Measurements from ENCODE around the genes TMEM269, CFAP144 and DMAP1.

DNA sequence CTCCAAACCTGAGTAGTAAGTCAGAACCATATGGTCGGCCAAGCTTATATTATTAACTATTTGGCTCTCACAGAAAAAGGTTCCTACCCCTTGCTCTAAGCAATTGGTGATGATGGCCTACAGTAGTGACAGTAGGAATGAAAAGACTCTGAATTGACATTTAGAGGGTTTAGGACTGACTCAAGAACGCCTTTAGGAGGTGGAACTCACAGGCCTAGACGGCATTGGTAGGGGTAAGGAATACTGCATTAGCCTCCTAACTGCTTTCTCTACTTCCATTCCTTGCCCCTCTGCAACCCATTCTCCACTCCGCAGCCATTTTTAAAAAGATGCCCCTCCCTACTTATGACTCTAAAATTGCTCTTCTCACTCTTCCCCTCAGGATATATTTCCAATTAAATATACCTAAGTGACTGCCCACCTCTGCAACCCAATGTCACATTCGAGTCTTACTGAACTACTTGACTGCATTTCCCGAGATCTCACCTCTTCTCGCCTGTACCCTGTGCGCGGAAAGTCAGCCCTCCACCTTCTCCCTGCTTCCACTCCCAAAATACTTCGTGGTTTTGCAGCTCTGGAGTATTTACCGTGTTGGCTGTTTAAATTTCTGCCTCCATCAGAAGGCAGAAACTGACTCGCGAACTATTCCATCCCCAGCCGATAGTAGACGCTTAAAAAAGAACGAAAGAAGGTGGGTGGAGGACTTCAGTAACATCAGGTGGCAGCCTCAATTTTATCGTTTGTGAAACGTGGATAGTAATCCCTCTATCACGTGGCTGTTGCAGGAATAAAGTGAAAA lies 1.2 kb upstream of the YBX1 start:
- RRBS, 2 experiments: no CpG with 5 or more reads among the region's 19 CpGs
CAGE:
- cytosol, long polyA minus RNA: no peak
- cytosol, long polyA plus RNA: no peak
- long polyA plus RNA: no peak
- nucleus, long polyA minus RNA: no peak
- nucleus, long polyA plus RNA: no peak

- RRBS, 2 experiments: no CpG with 5 or more reads among the region's 16 CpGs
CAGE:
- cytosol, long polyA minus RNA: no peak
- cytosol, long polyA plus RNA: no peak
- long polyA plus RNA: no peak
- nucleus, long polyA minus RNA: no peak
- nucleus, long polyA plus RNA: no peak
Measured at GRCh38 chr1:42683653-42684482, 1.6 kb downstream of the YBX1 start.

DNA sequence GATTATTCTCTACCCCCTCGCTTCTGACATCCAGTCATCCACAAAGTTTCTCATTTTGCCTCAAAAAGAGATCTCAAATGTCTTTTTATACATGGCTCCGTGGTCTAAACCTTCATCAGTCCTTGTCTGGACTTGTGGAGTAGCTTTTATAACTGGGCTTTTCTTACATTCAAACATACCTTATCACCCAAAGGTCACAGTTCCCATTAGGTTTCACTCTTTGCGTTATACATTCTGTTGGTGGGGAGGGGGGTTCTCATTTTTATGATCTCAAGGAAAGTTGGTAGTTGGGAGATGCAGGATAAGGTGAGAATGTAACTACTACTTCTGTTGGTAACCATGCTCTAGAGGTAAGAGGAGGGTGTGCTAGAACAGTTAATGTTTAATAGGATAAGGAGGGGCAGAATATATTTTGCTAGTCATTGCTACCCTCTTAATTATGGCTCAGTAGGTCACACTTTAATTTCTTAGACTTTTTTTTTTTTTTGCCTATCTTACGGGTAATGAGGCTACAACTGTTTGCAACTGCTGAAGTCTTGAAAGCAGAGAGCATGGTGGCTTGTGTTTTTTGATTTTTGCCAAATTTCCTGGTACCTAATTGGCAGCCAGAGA lies 10.7 kb downstream of the YBX1 start:
- RRBS, 2 experiments: no CpG with 5 or more reads among the region's 4 CpGs
CAGE:
- cytosol, long polyA minus RNA: no peak
- cytosol, long polyA plus RNA: no peak
- long polyA plus RNA: no peak
- nucleus, long polyA minus RNA: no peak
- nucleus, long polyA plus RNA: no peak

GRCh38 chr1:42784634-42785171 lies at the start of gene TMEM269:
Gene TMEM269, plus strand, starts transcription at chr1:42784991.
- RRBS, 2 experiments: 93 to 98% methylated on average over 5 to 6 of the region's 34 CpGs
CAGE:
- cytosol, long polyA minus RNA: no peak
- cytosol, long polyA plus RNA: no peak
- long polyA plus RNA: no peak
- nucleus, long polyA minus RNA: no peak
- nucleus, long polyA plus RNA: no peak

DNA sequence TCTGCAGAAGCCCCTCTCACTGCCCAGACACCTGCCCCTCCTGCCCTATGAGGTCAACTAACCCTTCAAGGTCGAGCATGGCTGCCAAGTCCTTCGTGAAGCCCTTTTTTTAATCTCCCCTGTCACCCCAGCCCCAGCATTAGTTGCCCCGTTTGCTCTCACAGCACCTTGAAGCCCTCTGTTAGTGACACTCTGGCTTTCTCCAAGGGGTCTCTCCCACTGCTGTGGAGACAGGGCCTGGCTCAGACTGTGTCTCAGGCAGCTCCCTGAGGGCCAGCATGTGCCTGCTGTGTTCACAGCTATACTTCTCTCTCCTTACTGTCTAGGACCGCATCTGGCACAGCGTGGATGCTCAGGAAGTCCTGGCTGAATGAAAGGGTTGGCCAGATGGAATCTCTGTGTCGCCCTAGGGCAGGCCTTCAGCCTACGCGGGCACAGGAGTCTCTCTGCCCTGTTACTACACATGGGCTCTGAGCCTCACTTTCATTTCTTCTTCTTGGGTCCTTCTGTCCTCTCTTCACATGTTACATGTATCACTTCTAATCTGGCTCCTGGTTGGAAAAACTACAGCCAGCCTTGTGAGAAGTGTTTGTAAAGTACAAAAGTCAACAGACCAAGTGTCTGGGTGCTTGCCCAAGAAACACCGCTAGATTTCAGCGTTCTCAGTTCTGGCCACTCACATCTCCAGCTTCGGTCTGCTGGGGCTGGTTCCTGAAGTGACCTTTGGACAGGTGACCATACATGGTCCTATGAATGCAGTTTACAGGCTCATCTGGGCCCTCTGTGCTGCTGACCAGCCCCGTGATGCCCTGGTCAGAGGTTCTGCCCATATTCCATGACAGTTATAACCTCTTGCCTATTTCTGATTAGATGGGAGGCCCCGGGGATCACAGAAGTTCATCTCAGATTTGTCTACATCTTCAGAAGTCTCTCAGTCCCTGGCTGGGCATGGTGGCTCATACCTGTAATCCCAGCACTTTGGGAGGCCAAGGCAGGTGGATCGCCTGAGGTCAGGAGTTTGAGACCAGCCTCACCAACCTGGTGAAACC lies 19.6 kb downstream of the SLC2A1 start:
- RRBS, 2 experiments: no CpG with 5 or more reads among the region's 14 CpGs
CAGE:
- cytosol, long polyA minus RNA: no peak
- cytosol, long polyA plus RNA: no peak
- long polyA plus RNA: no peak
- nucleus, long polyA minus RNA: no peak
- nucleus, long polyA plus RNA: no peak

- RRBS, 2 experiments: 85 to 87% methylated on average over 12 to 18 of the region's 61 CpGs
CAGE:
- cytosol, long polyA minus RNA: no peak
- cytosol, long polyA plus RNA: no peak
- long polyA plus RNA: no peak
- nucleus, long polyA minus RNA: no peak
- nucleus, long polyA plus RNA: no peak
Measured at GRCh38 chr1:43067774-43068649, 79.7 kb upstream of the CFAP144 start.

DNA sequence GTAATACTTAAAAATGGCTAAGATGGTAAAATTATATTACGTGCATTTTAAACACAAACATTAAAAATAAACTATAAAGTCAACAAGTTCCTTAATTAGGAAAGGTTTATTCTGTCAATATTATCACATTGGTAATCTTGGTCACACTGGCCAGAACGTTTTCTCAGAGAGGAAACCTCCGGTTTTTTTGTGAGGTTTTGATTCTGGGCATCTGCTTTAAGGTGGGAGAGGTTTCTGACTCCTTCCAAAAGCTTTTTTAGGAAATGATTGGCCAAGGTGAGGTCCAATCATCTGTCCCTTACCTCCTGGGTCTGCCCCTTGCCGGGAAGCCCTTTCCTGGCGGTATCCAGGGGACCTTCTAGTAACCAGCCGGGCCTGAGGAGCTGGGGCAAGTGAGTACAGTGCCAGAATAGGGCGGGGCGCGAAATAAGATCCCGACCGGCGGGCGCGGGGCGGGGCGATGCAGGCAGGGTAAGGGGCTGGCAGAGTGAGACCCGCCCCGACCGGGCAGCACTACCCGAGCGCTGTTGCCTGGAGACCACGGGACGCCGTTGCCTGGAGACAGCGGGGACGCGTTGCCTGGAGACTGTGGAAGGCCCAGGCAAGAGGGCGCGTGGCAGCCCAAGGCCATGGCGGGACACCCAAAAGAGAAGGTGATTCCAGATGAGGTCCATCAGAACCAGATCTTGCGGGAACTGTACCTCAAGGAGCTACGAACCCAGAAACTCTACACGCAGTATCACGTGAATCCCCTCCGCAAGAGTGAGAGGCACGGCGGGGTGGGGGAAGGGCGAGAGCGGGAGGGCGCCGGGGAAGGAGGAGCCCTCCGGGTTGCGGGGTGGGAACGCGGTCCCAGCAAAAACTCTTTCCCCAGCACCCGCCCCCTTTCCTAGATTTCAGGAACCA lies at the start of gene CFAP144:
TSS of gene CFAP144 (plus strand) at position 582 of the 906 bp plus-strand sequence.
- RRBS, 2 experiments: 51 to 64% methylated on average over 19 to 20 of the region's 46 CpGs
CAGE:
- cytosol, long polyA minus RNA: no peak
- cytosol, long polyA plus RNA: no peak
- long polyA plus RNA: no peak
- nucleus, long polyA minus RNA: no peak
- nucleus, long polyA plus RNA: no peak

DNA sequence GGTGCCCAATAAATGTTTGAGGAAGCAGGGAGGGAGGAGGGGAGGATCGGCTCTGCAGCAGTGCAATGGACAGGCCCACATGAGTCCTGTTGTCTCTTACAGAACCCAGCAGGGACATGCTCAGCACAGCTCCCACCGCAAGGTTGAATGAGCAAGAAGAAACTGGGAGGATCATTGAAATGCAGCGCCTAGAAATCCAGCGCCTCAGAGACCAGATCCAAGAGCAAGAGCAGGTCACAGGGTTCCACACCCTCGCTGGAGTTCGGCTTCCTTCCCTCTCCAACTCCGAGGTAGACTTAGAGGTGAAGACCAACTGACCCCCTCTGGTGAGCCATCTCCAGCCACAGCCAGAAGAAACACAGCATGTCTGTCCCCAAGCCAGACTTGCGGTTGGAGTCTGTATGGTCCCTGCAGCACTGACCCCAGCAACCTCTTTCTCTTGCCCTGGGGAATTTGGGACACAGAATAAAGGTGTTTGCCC lies 15.9 kb upstream of the TMEM125 start:
- RRBS, 2 experiments: no CpG with 5 or more reads among the region's 8 CpGs
CAGE:
- cytosol, long polyA minus RNA: no peak
- cytosol, long polyA plus RNA: no peak
- long polyA plus RNA: no peak
- nucleus, long polyA minus RNA: no peak
- nucleus, long polyA plus RNA: no peak

DNA sequence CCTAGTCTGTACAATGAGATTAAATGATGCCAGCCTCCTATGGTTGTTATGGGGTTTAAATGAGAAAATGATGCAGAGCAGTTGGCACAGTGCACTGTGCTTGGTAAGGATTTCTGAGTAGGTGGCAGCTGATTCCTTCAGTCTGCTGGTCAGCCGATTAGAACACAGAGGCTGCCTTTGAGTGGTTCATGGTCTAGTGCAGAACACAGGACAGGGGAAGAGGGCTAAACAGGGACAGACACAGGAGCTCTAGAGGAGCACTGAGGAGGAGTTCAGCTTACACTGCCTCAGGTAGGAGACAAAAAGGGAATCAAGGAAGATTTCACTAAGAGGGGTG lies 1.4 kb downstream of the TIE1 start:
- RRBS, 2 experiments: no CpG with 5 or more reads among the region's 1 CpG
CAGE:
- cytosol, long polyA minus RNA: no peak
- cytosol, long polyA plus RNA: no peak
- long polyA plus RNA: no peak
- nucleus, long polyA minus RNA: no peak
- nucleus, long polyA plus RNA: no peak

DNA sequence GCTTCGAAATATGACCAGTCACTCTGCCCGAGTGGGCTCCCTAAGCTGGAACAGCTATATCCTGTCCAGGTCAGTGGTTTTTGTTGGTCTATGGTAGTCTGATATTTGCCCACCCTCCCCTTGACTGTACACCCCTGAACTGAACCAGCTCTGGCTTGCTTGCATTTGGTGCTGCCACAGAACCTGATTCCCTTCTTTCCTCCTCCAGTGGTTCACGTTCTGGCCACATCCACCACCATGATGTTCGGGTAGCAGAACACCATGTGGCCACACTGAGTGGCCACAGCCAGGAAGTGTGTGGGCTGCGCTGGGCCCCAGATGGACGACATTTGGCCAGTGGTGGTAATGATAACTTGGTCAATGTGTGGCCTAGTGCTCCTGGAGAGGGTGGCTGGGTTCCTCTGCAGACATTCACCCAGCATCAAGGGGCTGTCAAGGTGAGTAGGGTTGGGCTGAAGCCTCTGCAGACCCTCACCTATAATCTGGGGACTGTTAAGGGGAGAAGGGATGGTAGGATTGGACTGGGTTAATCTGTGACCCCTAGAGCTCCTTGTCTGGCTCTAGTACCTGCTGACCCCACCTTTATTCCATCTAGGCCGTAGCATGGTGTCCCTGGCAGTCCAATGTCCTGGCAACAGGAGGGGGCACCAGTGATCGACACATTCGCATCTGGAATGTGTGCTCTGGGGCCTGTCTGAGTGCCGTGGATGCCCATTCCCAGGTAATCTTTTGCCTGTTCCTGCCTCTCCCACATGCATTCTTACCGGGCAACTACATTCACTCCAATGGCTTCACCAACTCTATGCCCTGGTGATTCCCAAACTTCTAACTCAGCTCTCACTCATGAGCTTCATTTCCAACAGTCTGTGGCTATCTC lies 2.0 kb downstream of the CDC20 start:
- RRBS, 2 experiments: no CpG with 5 or more reads among the region's 11 CpGs
CAGE:
- cytosol, long polyA minus RNA: no peak
- cytosol, long polyA plus RNA: no peak
- long polyA plus RNA: no peak
- nucleus, long polyA minus RNA: no peak
- nucleus, long polyA plus RNA: no peak

DNA sequence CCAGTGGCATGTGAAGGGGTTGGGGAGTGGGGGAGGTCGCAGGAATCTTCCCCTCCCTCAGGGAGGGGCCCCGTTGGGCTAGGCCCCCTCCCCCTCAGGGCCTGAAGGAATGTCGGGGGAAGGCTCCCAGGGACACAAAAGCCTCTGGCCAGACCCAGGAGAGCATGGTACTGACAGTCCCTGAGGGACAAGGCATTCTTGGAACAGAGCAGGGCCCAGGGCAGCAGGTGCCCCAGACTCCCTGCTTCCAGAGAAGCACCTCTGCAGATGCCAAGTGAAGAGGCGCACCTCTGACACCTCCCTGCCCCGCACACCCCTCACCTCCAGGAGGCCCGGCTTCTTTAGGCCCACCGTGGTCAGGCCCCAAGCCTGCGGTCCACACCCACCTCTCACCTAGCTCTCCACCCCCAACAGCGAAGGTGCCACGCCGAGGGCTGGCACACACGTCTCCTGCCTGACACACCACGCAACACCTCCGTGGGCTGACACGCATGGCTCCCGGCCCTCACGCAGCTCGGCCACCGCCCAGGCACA lies 1.0 kb downstream of the ELOVL1 start:
- RRBS, 2 experiments: no CpG with 5 or more reads among the region's 19 CpGs
CAGE:
- cytosol, long polyA minus RNA: no peak
- cytosol, long polyA plus RNA: no peak
- long polyA plus RNA: no peak
- nucleus, long polyA minus RNA: no peak
- nucleus, long polyA plus RNA: no peak

DNA sequence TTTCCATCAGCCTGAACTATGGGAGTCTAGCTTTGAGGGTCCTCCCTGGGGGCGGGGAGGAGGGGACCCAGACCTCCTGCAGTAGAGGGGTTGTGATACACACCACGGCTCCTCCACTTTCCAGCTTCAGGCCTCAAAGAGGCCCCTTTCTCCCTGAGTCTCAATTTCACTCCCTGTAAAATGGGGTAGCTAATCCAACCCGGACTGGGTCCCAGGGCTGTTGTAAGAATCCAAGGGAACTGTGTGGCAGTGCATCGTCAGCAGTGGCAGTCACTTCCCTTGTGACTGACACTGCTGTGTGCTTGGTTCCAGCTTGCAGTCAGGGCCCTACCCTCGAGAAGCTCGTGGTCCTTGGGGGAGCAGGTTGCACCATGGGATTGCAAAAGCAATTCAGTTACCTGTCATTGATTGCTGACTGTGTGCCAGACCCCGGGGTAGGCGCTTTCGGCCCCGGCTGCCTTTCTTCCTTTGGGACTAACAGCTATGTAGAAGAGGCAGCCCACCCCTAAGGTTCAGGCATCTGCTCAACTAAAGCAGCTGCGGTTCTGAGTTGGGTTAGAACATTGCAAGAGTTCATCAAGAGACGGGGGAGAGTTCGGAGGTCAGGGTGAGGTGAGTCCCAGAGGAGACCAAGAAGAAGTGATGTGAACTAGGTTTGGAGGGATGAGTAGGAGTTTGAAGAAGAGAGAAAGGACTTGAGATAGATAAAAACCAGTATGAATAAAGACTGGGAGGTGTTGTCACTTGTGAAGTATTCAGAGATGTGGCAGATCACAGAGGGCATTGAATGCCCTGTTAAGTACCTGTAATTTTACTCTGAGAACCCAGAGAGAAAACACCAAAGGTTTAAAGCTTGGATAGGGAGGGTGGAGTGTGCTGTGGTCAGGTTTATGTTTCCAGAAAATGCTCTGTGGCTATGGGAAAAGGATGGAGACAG lies 3.0 kb downstream of the PTPRF start:
- RRBS, 2 experiments: no CpG with 5 or more reads among the region's 13 CpGs
CAGE:
- cytosol, long polyA minus RNA: no peak
- cytosol, long polyA plus RNA: no peak
- long polyA plus RNA: no peak
- nucleus, long polyA minus RNA: no peak
- nucleus, long polyA plus RNA: no peak

GRCh38 chr1:43543369-43543980 lies 12.8 kb downstream of the PTPRF start:
- RRBS, 2 experiments: no CpG with 5 or more reads among the region's 10 CpGs
CAGE:
- cytosol, long polyA minus RNA: no peak
- cytosol, long polyA plus RNA: no peak
- long polyA plus RNA: no peak
- nucleus, long polyA minus RNA: no peak
- nucleus, long polyA plus RNA: no peak

DNA sequence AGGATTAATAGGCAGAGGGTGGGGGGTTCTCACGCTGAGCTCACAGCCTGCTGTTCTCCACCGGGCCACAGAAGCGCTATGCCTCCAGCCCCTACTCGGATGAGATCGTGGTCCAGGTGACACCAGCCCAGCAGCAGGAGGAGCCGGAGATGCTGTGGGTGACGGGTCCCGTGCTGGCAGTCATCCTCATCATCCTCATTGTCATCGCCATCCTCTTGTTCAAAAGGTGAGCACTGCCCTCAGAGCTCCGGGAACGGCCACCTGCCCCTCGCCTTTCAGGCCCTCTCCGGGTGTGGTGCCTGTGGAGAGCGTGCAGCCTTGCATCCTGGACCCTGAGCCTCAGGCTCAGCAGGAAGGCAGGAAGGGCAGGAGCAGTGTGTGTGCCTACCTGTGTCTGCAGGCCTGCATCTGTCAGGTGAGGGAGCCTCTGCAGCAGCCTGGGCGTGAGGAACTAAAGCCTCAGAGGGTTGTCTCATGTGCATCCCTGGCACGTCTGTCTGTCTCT lies 43.2 kb upstream of the KDM4A start:
- RRBS, 2 experiments: 97% methylated on average over 9 of the region's 16 CpGs
CAGE:
- cytosol, long polyA minus RNA: no peak
- cytosol, long polyA plus RNA: no peak
- long polyA plus RNA: no peak
- nucleus, long polyA minus RNA: no peak
- nucleus, long polyA plus RNA: no peak

DNA sequence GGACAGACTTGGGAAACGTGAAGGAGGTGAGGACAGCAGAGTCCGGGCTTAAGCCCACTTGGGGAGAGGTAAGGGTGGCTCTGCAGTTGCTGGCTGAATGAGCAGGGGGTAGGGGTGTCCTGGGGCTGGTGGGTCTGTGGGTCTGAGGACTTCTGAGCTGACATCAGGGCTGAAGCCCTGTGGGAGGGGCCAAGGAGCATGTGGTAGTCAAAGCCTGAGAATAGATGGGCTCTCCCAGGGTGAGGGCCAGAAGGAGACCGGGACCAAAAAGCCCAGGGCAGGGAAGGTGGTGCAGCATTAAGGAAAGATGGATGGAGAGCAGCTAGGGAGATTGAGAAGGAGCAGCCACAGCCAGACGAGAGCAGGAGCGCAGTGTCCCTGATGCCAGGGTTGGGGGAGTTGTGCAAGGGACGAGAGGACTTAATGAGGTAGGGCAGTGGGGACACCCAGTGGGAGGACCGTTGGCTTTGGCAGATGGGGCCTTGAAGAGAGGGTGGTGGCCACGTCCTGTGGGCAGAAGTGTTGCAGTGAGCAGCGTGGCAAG lies 38.1 kb upstream of the KDM4A start:
- RRBS, 2 experiments: no CpG with 5 or more reads among the region's 9 CpGs
CAGE:
- cytosol, long polyA minus RNA: no peak
- cytosol, long polyA plus RNA: no peak
- long polyA plus RNA: no peak
- nucleus, long polyA minus RNA: no peak
- nucleus, long polyA plus RNA: no peak

DNA sequence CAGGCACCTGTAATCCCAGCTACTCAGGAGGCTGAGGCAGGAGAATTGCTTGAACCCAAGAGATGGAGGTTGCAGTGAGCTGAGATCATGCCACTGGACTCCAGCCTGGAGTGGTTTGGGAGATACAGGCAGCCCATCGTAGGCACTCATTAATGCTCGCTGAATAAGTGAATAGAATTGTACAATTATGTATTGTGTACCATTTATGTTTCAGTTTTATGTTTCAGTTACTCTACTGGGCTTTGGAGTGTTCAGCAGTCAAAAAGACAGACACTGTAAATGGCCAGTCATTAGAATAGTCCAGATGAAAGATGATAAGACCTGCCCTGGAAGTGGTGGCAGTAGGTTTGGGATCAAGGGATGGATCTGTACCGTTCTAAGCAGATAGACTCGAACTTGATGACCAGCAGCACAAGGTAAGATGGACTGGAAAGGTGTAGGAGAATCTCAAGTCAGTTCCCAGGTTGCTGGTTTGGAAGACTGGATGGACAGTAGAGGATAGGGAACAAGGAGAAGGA lies 17.6 kb upstream of the ARTN start:
- RRBS, 2 experiments: no CpG with 5 or more reads among the region's 4 CpGs
CAGE:
- cytosol, long polyA minus RNA: no peak
- cytosol, long polyA plus RNA: no peak
- long polyA plus RNA: no peak
- nucleus, long polyA minus RNA: no peak
- nucleus, long polyA plus RNA: no peak

GRCh38 chr1:44005848-44006301 lies 14.5 kb downstream of the CCDC24 start:
- RRBS, 2 experiments: no CpG with 5 or more reads among the region's 10 CpGs
CAGE:
- cytosol, long polyA minus RNA: no peak
- cytosol, long polyA plus RNA: no peak
- long polyA plus RNA: no peak
- nucleus, long polyA minus RNA: no peak
- nucleus, long polyA plus RNA: no peak

GRCh38 chr1:44024864-44025216 lies 6.4 kb downstream of the SLC6A9 start:
- RRBS, 2 experiments: no CpG with 5 or more reads among the region's 6 CpGs
CAGE:
- cytosol, long polyA minus RNA: no peak
- cytosol, long polyA plus RNA: no peak
- long polyA plus RNA: no peak
- nucleus, long polyA minus RNA: no peak
- nucleus, long polyA plus RNA: no peak

GRCh38 chr1:44213143-44214145 lies at the start of gene DMAP1:
Gene DMAP1, plus strand, starts transcription at chr1:44213471.
- RRBS, 2 experiments: under 1 to 2% methylated on average over 6 of the region's 45 CpGs
CAGE:
- cytosol, long polyA minus RNA: no peak
- cytosol, long polyA plus RNA: start-site peak on the plus strand at chr1:44213461-44213496, 95 and 139 reads in 2 replicates
- long polyA plus RNA: start-site peak on the plus strand at chr1:44213458-44213498, 127 and 172 reads in 2 replicates
- nucleus, long polyA minus RNA: no peak
- nucleus, long polyA plus RNA: start-site peak on the plus strand at chr1:44213458-44213498, 21 and 183 reads in 2 replicates

DNA sequence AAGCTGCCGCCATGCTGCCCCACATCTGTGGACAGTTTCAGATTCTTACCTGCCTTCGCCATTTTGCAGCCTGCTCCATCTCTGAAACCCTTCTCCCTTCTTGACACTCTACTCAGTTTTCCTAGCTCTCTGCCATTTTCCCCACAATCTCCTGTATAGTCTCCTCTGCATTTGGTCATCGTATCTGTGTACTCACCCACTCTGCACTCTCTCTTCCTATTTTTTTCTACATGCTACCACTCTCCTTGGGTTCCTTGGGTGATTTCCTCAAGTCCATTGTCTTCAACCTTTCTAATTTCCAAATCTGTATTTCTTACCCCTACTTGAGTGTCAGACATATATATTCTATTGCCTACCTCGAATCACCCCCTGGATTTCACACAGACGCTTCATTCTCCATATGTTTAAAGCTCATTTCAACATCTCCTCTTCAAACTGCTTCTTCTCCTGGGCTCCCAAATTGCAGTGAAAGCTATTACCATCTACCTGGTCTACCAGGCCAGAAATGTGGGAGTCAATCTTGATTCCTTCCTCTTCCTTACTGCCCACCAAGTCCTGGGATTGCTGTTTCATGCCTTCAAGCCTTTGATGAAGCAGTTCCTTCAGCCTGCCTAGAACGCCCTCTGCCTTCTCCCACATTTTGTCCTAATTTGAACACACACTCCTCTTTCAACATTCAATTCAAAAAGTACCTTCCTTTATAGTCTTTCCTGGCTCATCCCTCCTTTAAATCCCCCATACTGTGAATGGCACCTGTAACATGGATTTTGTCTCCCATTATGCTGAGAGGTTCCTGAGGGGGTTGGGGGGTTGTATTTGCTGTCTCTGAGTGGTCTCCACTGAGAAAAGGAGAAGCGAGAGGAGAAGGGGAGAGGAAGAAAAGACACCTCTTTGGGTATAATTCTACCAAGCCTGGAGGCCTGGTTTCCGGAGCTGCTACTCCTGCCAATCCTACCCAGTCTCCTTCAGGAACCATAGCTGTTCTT lies 42.3 kb downstream of the DMAP1 start:
- RRBS, 2 experiments: no CpG with 5 or more reads among the region's 8 CpGs
CAGE:
- cytosol, long polyA minus RNA: no peak
- cytosol, long polyA plus RNA: no peak
- long polyA plus RNA: no peak
- nucleus, long polyA minus RNA: no peak
- nucleus, long polyA plus RNA: no peak